Ascending aorta (tissue), 1 donor: ENCODE measurements around the gene HSPA13.

- PRO-cap: no peak
Measured at GRCh38 chr21:6122252-6123533, 4398.7 kb upstream of the TPTE start.

- PRO-cap: no peak
Measured at GRCh38 chr21:6369823-6370529, 4151.4 kb upstream of the TPTE start.

- PRO-cap: no peak
Measured at GRCh38 chr21:7753377-7753719, 2768.0 kb upstream of the TPTE start.

- PRO-cap: no peak
Measured at GRCh38 chr21:8997873-8998540, 1523.4 kb upstream of the TPTE start.

- PRO-cap: bidirectional peak, plus-strand start at chr21:14383525, minus-strand start at chr21:14383135
Measured at GRCh38 chr21:14382619-14383656, at the start of gene HSPA13. Gene HSPA13, minus strand, starts transcription at chr21:14383146.

DNA sequence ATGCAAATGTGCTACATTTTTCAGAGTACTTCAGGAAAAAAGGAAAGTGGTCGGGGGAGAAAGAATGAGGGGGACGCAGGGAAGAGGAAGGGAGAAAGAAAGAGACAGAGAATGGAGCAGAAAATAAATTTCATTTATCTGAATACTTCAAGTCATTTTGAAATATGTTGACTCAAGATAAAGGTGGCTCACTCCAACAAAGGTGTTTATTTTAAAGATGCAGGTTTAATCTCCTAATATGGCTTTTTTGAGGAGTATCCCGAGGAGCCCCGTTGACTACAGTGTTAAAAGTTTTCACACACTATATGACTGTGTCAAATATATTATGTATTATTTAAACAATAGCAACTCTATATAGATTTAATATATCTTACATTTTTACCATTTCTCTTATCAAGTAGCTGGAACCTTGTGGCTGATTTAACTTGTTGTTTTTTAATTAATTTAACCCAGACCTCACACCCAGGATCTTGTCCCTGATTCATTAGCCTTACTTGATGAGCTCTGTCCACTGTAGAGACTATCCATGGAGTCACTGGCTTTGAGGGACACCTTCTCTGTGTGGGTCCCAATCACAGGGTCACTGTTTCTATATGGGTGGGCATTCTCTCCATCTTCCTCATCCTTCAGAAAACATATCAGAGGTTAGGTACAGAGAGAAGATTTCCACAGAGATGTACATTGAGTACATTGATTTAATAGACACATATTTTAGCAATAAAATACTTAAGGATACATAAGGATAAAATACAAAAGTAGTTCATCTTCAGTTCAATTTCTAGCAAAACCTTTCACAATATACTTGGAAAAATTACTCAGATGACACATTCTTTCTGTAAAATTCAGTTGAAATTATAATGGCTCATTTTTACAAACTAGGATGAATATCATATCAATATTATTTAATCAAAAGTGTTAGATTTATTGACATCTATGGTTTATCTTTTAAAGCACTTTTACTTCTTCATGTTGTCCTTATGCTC is 33.9 kb downstream of the SAMSN1 start:
- PRO-cap: no peak

DNA sequence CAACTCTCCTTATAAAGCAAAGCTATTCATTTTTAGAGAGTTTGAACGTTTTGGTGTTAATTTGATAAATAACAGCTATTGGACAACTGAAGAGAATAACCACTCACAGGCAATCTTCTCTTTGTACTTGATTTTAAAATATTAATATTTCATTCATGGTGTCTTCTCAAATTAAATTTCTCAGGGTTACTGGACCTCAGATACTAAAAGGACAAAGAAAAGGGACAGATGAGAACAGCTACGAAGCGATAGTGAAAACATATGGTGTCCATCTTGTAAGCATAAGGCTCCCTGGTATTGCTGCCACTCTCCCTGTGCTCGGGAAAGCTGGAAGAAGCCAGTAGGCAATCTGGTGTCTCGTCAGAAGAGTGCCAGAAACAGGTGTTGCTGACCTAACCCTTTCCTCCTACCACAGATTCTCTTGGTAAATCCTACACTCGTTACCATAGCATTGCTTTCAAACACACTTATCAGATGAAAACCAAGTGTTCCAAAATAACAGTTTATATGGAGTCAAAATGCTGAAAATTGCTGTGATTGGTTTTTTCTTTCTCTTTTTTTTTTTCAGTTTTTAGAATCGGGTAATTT is 146.4 kb downstream of the NRIP1 start:
- PRO-cap: no peak

- PRO-cap: no peak
Measured at GRCh38 chr21:15005203-15006393, 59.2 kb downstream of the NRIP1 start.

GRCh38 chr21:15013811-15014668 is 50.8 kb downstream of the NRIP1 start:
- PRO-cap: no peak

- PRO-cap: no peak
Measured at GRCh38 chr21:15057198-15057738, 7.5 kb downstream of the NRIP1 start.

GRCh38 chr21:15513935-15514681 is 215.7 kb upstream of the USP25 start:
- PRO-cap: no peak

GRCh38 chr21:15643024-15643315 is 86.8 kb upstream of the USP25 start:
- PRO-cap: no peak

GRCh38 chr21:15777615-15778151 is 47.9 kb downstream of the USP25 start:
- PRO-cap: no peak

GRCh38 chr21:16070195-16070703 is 340.5 kb downstream of the USP25 start:
- PRO-cap: no peak

DNA sequence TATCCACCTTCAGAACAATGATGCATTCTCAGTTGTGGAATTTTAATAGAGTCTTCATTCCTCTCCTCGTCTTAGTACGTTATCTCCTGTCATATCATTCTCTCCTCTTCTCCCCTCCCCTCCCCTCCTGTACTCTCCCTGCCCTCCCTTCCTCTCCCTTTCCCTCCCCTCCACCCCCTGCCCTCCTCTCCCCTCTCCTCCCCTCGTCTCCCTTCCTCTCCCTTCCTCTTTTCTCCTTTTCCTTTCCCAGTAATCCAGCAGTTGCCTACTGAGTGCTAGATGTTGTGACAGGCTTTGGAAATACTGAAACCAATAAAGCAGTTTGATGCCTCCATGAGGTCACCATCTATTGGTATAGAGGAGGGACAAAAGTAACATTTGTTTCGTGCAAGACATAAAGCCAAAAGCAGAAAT is 453.9 kb downstream of the USP25 start:
- PRO-cap: no peak

GRCh38 chr21:16308125-16308716 is 578.4 kb downstream of the USP25 start:
- PRO-cap: no peak

DNA sequence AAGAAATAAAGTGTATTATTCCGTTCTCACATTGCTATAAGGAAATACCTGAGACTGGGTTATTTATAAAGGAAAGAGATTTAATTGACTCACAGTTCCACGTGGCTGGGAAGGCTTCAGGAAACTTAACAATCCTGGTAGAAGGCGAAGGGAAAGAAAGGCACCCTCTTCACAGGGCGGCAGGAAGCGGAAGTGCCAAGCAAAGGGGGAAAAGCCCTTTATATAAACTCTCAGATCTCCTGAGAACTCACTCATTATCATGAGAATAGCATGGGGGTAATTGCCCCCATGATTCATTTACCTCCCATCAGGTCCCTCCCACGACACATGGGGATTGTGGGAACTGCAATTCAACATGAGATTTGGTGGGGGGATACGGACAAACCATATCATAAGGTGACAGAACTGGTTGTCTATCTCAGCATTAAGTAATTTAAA is 442.0 kb upstream of the CXADR start:
- PRO-cap: no peak

- PRO-cap: no peak
Measured at GRCh38 chr21:17139560-17140024, 373.3 kb upstream of the CXADR start.

GRCh38 chr21:17270208-17270544 is 242.7 kb upstream of the CXADR start:
- PRO-cap: no peak

DNA sequence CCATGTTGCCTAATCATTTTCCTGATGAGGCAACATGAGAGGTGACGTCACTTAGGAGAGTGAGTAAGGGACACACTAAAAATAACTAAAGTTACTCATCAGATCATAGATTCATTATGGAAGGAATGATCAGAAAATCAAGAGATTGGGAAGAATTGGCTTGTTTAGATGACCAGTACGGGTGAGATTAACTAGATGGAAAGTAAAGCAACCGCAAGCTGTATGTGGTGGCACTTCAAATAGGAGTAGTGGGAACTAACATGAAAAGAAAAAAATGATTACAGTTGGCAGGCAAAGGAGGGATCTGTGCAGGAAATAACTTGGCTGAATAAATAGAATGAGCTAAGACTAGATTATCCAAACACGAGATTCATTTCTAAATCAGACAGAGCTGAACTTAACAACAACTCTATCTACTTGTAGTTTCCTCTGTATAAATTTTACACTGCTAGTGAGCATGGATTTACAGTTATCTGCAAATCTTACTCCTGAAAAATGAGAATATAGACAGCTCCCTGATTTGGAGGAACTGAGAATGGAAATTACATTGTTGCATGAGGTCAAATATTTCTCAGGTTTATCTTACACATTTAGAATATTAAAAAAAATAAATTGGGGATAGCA is 61.3 kb upstream of the CXADR start:
- PRO-cap: no peak